ENCODE data around the gene KLHL3.

- PRO-cap, result no peak
Observed at GRCh38 chr5:134928250-134928628, 23.3 kb downstream of the PCBD2 start.

- PRO-cap, result no peak
Observed at GRCh38 chr5:135153594-135154099, 119.6 kb upstream of the PITX1 start.

- PRO-cap, result no peak
Observed at GRCh38 chr5:135190320-135191043, 156.5 kb upstream of the PITX1 start.

GRCh38 chr5:135194727-135195705 lies 161.0 kb upstream of the PITX1 start:
- PRO-cap, result no peak

DNA sequence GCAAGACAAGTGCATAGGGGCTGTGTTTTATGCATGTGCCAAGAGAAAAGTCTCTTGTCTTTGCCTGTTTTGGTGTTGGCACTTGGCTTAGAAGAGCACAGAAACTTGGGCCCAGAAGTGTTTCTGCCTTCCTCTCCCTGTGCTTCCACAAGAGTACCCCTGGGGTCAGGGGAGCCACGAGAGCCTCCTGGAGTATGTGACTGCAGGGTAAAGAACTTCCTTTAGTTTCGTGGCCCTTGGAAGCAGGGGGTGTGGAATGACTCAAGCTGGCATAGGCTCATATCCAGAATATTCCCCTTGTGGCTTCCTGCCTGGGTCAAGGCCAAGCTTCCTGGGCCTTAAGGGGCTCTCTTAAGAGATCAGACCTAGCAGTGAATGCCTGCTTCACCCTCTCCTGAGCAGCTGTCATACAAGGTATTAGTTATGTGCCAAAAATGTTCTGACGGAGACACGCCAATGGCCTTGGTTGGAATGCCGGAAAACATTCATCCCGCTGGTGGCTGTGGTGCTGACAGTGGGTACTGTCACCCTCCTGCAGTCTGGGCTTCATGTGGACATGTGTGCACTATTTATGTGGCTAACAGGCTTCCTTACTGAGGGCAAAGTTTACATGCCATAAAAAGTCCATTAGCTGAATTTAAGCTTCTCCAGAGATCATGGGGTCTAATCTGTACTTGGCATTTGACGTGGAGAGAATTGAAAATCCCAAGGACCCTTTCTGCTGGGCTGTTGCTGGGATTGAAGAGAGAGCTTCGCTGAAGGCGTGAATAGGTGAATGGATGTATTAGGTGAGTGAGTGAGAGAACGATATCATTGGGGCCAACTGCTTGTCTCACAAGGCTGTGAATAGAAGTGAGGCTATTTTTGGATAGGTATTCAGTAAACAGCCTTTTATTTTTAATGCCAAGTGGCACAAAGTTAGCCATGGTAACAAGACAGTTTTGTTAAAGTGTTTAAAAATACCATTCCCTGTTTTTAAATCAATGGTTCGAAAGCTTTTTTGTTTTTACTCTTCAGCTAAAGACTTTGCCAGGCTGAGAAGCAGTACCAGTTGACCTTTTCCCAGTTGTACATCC lies 156.8 kb downstream of the MACROH2A1 start:
- PRO-cap, result no peak

GRCh38 chr5:135343116-135343812 lies 55.8 kb downstream of the MACROH2A1 start:
- PRO-cap, result no peak

DNA sequence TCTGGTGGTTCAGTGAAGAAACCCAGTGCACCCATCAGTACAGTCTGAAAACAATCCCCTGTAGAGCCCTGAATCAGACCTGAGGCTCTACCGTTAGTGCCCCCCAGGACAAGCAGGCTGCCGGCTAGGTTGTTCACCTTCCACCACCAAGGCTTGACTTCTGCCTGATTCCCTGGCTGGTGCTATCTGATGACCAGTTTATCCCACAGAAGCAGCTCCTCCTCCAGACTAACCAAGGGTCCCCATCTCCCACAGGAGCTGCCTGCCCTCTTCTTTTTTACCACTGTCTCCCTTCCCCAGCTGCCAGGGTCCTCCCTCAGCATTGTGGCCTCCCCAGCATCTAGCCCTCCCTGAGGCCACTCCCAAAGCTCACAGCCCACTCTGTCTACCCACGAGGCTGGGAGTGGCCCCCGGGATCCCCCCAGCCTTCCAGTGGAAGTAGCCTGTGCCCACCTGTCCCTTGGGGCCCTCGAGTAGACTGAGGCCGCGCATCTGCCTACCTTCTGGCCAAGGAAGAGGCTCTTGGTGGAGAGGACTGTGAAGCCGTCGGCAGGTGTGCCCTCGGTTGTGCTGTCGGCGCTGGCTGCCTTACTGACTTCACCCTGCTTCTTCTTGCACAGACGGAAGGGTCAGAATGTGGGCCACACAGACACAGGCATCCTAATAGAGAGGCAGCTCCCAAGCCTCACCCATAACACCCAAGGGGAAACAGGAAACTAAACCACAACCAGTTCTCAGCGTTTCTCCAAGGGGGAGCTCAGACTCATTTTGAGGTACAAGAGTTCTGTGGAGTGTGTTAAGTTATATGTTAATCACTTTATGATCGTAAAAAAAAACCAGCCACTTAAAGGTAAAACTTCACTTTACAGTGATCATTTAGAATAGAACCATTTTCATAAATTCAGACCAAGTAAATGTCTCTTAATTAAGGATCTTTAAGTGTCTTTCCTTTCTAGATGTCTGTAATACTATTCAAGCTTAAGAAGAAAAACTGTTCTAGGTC lies 38.7 kb downstream of the MACROH2A1 start:
- PRO-cap, result no peak

DNA sequence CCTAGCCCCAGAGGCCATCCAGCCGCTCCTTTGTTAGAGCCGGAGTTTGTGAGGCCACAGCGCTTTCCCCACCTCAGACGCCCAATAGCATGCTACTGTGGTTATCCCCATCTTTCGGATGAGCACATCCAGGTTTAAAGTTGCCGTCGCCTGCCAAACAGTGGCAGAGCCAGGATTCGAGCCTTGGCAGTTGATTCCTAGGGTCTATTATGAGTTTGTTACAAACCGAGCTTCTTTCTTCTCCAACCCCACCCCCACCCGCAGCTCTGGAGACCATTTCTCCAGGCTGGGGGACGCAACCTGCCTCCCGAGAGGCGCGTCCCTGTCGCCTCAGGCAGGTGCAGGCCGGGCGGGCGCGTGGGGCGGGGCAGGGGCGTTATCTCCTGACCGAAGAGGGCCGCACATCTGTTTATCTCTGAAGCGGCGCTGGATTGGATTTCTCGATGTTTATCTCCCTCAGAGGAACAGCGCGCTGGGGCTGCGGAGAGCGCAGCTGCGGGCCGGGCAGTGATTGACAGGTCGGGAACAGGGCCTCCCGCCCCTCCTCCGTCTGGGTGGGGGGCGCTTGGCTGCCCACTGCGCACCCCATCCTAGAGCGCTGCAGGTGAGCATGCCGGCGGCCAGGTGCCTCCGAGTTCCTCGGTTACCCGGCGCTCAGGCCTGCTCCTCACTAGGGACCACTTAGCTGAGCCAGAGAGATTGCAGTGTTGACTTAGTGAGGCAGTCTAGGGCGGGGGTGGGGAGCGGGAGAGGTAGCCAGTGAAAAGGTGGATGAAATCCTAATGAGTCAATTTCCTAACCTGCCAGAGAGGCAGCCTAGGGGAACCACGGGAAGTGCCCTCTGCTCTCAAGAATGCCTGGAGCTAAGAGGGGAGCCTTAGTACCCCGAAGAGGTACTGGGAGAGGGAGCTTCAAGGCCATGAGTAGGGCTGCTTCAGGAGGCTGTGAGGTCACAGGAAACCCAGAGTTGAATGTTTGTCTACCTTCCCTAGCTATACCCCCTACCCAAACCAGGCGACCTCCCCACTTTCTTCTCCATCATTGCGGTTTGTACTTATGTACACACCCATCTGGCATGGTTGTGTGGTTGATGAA lies 39.5 kb upstream of the TIFAB start:
- PRO-cap, result no peak

GRCh38 chr5:135834836-135835750 lies 630 bp downstream of the SLC25A48 start:
- PRO-cap, result no peak

DNA sequence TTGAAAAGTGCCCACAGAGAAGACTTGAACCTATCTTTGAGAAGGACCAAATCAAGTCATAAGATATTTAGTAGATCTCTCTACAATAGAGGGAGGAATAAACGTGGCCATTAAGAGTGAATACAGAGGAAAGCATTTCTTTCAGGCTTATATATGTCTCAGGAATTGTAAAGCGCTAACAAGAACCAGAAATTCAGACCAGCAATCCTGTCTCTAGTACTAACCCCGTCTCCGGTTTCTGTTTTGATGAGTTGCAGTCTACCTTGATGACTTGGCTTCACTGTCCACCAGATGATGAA lies 8.6 kb upstream of the TGFBI start:
- PRO-cap, result no peak

DNA sequence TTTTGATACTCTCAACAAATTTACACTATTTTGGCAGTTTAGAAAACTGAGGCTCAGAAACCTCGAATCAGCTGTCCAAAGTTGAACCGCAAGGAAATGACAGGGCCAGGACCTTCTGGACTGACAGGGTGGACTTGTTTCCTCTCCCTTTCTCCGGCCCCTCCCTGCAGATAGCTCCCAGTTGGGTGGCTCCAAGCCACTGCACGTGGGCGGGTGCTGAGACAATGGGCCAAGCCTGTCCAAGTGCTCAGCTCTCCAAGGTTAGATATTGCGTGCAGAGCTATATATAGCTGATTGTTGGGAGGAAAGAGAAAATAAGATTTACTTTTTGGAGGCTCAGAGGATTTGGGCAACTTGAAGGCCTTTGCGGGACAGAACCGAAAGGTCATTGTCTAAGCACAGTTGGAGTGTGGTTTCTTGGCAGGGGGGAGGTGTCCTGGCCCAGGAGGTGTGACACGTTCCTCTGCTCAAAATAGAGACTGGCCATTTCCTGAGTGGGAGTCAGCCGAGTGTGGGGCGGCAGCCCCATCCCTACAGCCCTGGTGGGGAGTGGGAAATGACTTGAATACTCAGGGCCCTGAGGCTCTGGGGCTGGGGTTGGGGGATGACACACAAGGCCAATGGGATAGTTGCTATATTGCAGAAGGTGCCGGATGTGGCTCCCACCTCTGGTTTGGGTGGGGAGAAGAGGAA lies 44.6 kb upstream of the SMAD5 start:
- PRO-cap, result no peak

GRCh38 chr5:137391525-137392410 lies 107.4 kb downstream of the SPOCK1 start:
- PRO-cap, result no peak

DNA sequence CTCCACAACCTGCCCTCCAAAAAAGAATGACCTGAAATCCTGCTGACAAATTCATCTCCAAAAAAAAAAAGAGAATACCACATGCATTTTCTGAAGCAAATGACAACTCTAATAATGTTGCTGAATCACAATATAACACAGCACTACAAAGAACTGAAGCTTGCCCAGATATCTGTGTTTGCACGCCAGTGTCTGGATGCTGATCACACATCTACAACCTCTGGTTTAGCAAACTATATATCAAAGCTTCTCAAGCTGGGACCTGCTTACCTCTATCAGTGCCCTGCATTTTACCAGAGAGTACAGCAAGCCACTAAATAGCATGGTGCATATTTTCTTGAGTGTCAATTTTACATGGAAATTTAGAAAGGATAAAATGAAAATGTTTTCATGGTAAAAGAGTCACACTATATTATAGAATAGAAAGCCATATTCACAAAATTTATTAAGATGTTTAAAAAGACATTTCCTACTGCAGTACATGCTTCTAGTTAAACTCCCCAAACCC lies 73.7 kb downstream of the SPOCK1 start:
- PRO-cap, result no peak

- PRO-cap, result unidirectional peak, minus-strand start at chr5:137735810; unidirectional peak, minus-strand start at chr5:137736009
Observed at GRCh38 chr5:137735221-137736458, at the start of gene KLHL3. KLHL3 (minus strand) TSS chr5:137736089.

GRCh38 chr5:137752561-137753297 lies 1.4 kb downstream of the HNRNPA0 start:
- PRO-cap, result unidirectional peak, minus-strand start at chr5:137753232

GRCh38 chr5:137802854-137803317 lies 48.7 kb upstream of the HNRNPA0 start:
- PRO-cap, result no peak

DNA sequence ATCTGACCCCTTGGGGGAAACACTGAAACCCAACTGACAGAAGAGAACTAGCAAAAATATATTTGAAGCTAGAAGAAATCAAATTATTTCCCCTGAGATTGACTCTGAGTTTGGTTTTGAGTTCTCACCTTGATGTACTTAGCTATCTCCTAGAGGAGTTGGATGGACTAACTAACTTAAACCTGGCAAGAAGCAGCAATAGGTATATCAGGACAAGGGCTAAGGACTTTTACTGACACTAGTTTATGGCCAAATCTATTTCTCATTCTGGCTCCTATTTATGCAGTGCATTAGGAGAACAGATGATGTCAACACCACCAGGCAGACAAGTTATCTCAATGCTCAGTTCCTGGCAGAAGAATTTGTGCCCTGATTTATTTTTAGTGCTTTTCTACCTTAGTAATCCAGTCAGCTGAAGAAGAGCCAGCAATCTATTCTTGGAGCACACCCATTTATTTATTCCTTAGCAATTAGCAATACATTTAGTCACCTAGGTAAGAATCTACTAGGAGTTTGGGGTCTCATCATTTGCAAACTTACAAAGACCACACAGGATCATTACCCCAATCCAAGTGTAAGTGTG lies 30.7 kb upstream of the MYOT start:
- PRO-cap, result no peak

- PRO-cap, result no peak
Observed at GRCh38 chr5:138024243-138024487, 8.7 kb downstream of the FAM13B start.

GRCh38 chr5:138407837-138408460 lies 30.9 kb upstream of the REEP2 start:
- PRO-cap, result no peak

GRCh38 chr5:138469214-138470244 lies 4.2 kb downstream of the EGR1 start:
- PRO-cap, result no peak